ENCODE measurements around the gene HIPK3.

DNA sequence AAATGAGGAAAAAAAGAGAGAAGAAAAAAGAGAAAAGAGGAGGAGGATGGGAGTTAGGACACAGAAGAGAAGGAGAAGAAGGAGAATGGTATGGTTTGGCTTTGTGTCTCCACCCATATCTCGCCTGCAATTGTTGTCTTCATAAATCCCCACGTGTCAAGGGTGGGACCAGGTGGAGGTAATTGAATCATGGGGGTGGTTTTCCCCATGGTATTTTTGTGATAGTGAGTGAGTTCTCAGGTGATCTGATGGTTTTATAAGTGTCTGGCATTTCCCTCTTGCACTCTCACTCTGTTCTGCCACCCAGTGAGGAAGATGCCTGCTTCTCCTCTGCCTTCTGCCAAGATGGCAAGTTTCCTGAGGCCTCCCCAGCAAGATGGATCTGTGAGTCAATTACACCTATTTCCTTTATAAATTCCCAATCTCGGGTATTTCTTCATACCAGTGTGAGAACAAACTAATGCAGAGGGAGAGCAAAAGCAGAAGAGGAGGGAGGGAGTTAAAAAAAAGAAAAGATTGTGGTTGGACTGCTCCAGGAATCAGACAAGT lies 856.9 kb downstream of the KCNA4 start:
- RRBS, result no CpG with 5 or more reads among the region's 3 CpGs

DNA sequence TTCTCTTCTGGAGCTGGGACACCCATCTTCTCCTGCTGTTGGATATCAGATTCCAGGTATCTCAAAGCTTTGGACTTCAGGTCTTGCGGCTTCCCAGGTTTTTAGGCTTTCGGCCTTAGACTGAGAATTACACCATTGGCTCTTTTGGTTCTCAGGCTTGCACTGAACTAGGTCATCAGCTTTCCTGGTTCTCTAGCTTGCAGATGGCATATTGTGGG lies 812.1 kb downstream of the KCNA4 start:
- RRBS, result no CpG with 5 or more reads among the region's 2 CpGs

GRCh38 chr11:31798547-31798907 lies 12.6 kb downstream of the PAX6 start:
- RRBS, result 46% methylated on average over 4 of the region's 22 CpGs

DNA sequence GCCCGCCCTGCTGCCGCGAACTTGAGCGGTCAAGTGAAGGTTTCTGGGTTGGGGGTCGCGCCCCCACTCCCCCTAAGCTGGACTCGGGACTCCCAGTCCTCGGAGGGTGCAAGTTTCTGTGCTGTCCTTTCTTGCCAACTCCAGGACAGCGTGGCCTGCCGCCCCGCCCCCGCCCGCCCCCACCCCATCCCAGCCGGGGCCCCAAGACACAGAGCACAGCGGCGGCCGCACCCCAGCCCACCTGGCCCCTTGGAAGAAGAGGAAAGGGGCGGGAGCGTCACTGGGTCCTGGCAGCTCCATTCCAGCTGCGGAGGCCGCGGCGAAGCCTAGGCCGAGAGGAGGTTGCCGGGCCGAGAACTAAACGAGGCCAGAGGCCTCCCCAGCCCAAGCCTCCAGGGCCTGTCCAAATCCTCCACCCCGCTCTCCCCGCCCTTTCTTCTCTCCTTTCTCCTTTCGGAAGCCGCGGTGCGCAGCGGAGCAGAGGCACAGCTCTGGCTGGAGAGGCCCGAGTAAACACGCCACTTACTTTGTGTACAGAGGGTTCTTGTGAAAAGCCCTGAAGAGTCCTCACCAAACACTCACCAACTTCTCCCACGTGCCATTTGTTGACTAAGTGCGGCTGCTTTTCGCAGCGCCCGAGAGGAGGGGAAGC lies 571 bp upstream of the PAX6 start:
- RRBS, result no CpG with 5 or more reads among the region's 41 CpGs

GRCh38 chr11:31812769-31813862 lies 2.0 kb upstream of the PAX6 start:
- RRBS, result 55% methylated on average over 20 of the region's 59 CpGs

- RRBS, result no CpG with 5 or more reads among the region's 10 CpGs
These were observed 84.9 kb upstream of the RCN1 start for GRCh38 chr11:32005904-32006431.

DNA sequence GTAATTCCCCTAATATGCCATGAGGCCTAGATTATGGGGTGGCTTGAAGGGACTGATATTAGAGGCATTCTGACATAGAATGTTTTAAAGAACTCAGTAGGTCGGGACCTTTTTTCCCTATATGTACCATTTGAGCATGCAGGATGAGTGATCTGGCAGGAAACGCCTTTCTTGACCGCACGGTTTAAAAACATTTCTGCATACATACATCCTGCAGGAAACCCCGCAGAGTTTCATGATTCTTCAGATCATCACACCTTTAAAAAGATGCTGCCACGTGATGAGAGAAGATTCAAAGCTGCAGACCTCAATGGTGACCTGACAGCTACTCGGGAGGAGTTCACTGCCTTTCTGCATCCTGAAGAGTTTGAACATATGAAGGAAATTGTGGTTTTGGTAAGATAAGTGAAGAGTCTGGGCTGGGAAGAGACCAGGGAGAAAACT lies 7.3 kb downstream of the RCN1 start:
- RRBS, result no CpG with 5 or more reads among the region's 7 CpGs

GRCh38 chr11:32433498-32434293 lies 1.6 kb downstream of the WT1 start:
- RRBS, result no CpG with 5 or more reads among the region's 46 CpGs

DNA sequence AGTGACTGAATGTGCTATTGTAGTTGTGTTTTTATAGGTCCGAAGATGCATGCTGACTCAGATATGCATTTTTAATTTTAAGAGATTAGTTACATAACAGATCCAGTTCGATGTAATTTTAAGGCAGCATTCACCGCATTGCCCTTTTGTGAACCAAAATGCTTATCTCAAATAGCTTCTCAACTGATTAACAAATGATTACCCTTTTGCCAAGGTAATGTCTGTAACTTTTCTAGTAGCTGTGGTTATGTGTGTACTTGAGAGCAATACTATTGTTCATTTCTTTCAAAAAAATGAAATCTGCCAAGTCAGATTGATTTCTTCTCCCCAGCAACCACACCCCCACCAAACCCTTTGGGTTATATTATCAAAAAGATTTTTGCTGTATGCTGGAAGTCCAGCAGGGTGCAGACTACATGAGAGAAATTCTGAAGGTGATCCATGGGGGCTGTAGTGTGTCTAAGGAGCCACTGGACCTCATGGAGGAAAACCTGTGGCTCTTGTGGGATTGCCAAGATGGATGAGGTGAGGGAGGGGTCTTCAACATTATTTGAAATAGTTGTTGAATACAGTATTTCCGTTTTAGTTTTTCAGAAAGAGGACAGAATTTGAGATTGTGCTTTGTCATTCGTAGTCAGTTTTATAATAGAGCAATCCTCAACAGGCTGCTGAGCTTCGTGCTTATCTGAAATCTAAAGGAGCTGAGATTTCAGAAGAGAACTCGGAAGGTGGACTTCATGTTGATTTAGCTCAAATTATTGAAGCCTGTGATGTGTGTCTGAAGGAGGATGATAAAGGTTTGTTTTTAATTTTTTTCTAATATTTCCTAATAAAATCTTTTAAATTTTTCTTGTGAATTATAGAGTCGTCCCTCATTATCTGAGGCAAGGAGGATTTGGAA lies 3.0 kb downstream of the EIF3M start:
- RRBS, result no CpG with 5 or more reads among the region's 8 CpGs

- RRBS, result no CpG with 5 or more reads among the region's 8 CpGs
These were observed 1.5 kb downstream of the PRRG4 start for GRCh38 chr11:32831081-32831774.

GRCh38 chr11:33256964-33257960 lies at the start of gene HIPK3:
HIPK3 (plus strand) TSS chr11:33257381.
- RRBS, result 1% methylated on average over 61 of the region's 107 CpGs

- RRBS, result 1% methylated on average over 10 of the region's 82 CpGs
These were observed 1.0 kb downstream of the HIPK3 start for GRCh38 chr11:33257961-33258862.

- RRBS, result 92% methylated on average over 3 of the region's 3 CpGs
These were observed 82.4 kb downstream of the C11orf91 start for GRCh38 chr11:33618337-33618603.

GRCh38 chr11:33703713-33704710 lies 3.4 kb upstream of the C11orf91 start:
- RRBS, result no CpG with 5 or more reads among the region's 12 CpGs

- RRBS, result no CpG with 5 or more reads among the region's 1 CpG
These were observed 12.7 kb upstream of the C11orf91 start for GRCh38 chr11:33713349-33713640.

- RRBS, result no CpG with 5 or more reads among the region's 2 CpGs
These were observed 4.4 kb downstream of the CD59 start for GRCh38 chr11:33731969-33732168.

- RRBS, result no CpG with 5 or more reads among the region's 9 CpGs
These were observed 5.7 kb upstream of the CD59 start for GRCh38 chr11:33741712-33742444.

- RRBS, result no CpG with 5 or more reads among the region's 6 CpGs
These were observed 30.9 kb downstream of the LMO2 start for GRCh38 chr11:33860917-33861430.

DNA sequence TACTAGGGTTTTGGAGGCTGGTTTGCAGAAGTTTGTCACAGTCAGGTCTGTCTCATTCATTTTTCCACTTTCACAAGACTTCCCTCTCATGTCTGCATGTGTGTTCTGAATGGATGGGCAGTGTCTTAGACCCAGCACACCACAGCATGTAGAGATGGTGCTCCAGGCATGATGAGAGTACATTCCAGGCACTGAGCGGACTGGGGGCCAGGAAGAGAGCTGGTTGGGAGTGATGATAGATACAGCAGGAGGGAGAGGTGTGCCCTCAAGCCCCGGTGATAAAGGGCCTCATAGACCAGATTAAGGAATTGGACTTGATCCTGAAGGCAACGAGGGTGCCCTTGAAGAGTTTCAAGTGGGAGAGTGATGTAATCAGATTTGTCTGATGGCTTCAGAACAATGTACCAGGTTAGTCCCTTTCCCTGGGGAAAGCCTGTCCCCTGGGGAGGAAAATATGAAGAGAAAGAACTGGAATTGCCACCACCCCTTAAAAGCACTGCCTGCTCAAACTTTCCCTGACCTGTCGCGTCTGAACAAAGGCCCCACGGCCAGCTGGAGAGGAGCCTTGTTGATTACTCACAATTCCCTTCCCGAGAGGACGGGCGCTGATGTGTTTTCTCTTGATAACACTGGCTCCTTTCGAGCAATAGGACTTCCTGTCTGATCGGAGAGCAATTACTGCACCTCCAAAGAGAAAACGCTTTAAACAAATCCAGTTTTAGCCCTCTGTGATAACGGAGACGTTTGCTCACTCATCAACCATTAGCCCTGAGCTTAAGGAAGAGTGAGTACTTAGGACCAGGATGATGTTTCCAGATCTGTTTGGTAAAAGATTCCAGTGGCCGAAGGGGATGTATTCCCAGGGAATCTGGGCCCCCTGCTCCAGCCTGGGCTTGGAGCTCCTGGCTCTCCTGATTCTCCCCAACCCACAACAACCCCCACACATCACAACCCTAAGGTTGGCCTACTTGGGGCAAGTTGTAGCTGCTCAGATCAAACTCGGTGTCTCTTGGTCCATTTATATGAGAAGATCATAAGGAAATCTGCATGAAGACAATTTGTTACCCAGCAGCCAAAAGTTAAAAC lies 45.3 kb upstream of the LMO2 start:
- RRBS, result no CpG with 5 or more reads among the region's 16 CpGs